PC-3 (cell line): ENCODE data around the gene MON1A.

DNA sequence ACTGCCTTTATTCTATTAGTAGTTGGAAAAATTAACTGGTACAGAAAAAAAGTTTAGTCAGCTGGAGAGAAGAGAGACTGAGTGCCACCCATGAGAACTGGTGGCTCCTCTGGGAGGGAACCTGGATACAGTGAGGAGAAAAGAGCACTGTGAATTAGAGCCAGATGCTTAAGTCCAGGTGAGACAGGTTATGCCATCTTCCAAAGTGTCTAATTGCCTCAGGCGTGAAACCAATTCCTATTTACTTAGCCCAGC, 927 bp upstream of the GPX1 start:
- RAMPAGE, long total RNA = no peak

GRCh38 chr3:49413157-49413801, 1.1 kb downstream of the TCTA start:
- RAMPAGE, long total RNA = no peak

DNA sequence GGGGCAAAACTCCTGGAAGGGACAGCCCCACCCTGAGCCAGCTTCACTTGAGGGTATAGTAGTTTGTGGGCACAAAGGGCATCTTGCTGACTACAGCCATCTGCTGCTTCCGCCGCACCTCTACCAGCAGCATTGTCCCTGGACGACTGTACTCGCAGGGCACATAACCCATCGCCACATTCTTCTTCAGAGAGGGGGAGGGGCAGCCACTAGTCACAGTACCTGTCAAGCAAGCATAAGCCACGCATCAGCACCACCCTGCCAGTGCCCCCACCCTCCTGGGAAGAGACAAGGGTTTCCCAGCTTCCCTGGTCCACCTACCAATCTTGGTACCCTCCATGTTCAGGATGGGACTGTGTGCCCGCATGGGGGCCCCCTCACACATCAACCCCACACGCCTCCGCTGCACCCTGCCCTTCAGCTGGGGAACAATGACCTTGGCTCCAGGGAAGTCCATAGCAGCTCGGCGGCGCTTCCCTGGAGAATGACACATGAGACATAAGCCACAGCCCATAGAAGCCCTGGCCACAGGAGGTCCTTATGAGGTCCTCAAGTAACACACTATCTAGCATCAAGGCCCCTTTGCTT, 4.7 kb downstream of the AMT start:
- RAMPAGE, long total RNA = no peak

DNA sequence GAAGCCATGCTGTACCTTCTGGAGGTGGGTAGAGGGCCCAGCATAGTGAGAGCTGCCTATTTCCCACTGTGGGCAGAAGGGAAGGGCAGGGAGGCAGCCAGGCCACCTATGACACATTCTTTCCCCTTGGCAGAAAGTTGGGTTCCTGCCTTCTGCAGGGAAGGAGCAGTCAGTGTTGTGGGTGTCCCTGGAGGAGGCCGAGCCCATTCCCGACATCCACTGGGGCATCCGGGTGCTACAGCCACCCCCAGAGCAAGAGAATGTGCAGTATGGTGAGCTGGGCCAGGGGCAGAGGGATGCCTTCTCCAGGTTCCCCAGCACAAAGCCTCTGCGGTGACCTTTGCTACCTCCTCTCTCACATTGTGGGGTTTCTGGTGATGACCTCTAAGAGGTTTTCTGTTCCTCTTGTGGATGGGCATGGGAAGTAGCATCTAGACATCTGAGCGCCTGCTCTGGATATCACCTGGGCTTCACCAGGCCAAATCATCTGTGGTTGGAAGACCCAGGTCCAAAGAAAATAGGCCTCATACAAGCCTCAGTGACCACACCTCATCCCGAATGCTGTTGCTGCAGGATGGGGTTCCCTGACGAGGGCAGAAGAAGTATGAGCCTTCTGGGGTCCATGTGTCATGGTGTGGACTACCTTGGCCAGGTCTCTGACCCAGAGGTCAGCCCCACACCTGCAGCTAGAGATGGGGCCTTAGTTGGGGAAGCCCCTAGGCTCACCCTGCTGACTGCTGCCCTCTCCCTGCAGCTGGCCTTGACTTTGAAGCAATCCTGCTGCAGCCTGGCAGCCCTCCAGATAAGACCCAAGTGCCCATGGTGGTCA, 7.0 kb downstream of the APEH start:
- RAMPAGE, long total RNA = no peak

GRCh38 chr3:49685953-49686293, 3.4 kb downstream of the MST1 start:
- RAMPAGE, long total RNA = no peak

- RAMPAGE, long total RNA = no peak
Measured at GRCh38 chr3:49807257-49808150, 4.4 kb downstream of the INKA1 start.

GRCh38 chr3:49813069-49813618, 609 bp downstream of the UBA7 start:
- RAMPAGE, long total RNA = no peak

GRCh38 chr3:49898942-49899305, 4.7 kb downstream of the MST1R start:
- RAMPAGE, long total RNA = no peak

DNA sequence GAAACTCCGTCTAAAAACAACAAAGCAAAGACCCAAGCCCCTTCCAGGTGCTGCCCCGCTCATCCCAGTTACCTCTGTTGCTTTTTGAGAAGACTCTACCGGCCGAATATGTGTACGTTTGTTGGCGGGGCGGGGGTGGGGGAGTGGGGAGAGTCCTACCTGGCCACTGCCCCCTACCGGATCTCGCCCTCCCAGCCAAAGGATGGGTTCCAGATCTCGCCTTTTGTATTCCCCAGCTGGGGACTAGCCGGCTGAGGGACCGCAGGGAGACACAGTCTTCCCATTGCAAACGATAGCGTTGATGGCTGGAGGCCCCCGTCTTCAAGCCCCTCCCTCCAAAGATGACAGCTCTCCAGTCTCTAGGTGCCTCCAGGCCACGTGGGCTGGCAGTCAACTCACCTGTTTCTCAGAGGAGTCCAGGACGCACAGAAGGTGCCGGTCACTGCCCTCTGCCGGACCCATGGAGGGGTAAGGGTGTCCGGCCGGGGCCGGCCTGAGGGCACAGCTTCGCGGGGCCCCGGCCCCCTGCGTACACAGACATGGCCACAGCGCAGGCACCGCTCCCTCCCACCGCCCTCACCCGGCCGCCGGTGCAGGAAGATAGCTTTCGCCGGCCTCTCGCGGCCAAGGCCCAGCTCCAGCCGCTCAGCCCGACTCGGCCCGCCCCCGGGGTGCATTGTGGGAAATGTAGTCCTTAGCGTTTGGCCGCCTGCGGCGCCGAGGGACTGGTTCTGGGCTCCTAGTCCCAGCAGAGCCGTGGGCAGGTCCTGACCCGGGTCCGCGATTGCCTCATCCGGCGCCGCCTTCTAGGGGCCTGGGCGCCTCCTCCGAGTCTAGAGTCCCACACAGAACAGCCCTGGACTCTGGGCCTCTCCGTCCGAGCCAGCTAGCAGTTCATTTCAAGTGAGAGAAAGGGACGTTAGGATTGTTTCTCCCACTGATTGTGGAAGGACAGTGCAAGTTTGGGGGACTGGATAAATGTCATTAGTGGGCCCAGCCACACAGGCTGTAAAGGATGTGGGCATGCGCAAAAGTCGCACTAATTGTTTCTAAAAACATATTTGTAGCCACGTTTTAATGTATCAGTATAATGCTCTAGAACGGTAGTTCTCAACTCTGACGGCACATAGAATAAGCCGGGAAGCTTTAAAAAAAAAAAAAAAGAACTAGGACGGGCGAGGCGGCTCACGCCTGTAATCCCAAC, at the start of gene MON1A:
TSS of gene MON1A (minus strand) at position 602 of the 1,204 bp plus-strand sequence.
- RAMPAGE, long total RNA = no peak

- RAMPAGE, long total RNA = no peak
Measured at GRCh38 chr3:50028801-50029352, 59.8 kb upstream of the RBM5 start.

GRCh38 chr3:50029777-50030245, 58.9 kb upstream of the RBM5 start:
- RAMPAGE, long total RNA = no peak

DNA sequence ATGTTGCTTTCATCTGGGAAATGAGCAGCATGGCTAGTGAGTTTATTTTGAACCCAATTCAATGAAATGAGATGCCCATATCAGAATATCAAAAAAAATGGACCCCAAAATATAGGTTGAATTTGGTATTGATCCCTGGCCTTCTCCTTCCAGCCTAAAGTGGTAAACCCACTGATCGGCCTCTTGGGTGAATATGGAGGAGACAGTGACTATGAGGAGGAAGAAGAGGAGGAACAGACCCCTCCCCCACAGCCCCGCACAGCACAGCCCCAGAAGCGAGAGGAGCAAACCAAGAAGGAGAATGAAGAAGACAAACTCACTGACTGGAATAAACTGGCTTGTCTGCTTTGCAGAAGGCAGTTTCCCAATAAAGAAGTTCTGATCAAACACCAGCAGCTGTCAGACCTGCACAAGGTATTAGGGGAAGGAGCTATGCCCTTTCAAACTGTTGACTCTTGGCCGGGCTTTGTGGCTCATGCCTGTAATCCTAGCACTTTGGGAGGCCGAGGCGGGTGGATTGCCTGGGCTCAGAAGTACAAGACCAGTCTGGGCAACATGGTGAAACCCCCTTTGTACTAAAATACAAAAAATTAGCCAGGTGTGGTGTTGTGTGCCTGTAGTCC, 22.5 kb upstream of the RBM5 start:
- RAMPAGE, long total RNA = no peak

GRCh38 chr3:50125840-50126812, 29.0 kb upstream of the SEMA3F start:
- RAMPAGE, long total RNA = no peak

- RAMPAGE, long total RNA = no peak
Measured at GRCh38 chr3:50157743-50158572, 2.8 kb downstream of the SEMA3F start.

DNA sequence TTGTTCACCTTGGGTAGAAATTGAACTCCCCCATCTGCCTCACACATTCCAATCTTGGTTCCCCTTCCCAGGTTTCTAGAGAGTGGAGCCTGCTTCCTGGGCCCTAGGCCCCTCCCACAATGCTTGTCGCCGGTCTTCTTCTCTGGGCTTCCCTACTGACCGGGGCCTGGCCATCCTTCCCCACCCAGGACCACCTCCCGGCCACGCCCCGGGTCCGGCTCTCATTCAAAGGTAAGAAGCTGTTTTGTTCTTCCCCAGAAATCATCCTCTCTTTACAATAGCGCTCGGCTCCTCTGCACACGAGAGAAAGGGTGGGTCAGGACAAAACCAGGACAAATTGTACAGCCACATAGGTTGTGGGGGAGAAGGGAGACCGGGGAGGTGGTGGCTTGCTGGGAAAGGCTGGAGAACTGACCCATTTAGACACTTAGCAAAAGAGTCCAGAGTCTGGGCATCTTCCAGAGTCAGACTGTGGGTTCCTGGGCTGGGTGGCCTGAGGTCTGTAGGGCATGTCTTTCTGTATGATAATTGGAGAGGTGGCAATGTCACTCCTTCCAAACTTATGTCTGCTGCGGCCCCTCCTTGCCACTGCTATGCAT, 4.5 kb downstream of the SEMA3F start:
- RAMPAGE, long total RNA = no peak

DNA sequence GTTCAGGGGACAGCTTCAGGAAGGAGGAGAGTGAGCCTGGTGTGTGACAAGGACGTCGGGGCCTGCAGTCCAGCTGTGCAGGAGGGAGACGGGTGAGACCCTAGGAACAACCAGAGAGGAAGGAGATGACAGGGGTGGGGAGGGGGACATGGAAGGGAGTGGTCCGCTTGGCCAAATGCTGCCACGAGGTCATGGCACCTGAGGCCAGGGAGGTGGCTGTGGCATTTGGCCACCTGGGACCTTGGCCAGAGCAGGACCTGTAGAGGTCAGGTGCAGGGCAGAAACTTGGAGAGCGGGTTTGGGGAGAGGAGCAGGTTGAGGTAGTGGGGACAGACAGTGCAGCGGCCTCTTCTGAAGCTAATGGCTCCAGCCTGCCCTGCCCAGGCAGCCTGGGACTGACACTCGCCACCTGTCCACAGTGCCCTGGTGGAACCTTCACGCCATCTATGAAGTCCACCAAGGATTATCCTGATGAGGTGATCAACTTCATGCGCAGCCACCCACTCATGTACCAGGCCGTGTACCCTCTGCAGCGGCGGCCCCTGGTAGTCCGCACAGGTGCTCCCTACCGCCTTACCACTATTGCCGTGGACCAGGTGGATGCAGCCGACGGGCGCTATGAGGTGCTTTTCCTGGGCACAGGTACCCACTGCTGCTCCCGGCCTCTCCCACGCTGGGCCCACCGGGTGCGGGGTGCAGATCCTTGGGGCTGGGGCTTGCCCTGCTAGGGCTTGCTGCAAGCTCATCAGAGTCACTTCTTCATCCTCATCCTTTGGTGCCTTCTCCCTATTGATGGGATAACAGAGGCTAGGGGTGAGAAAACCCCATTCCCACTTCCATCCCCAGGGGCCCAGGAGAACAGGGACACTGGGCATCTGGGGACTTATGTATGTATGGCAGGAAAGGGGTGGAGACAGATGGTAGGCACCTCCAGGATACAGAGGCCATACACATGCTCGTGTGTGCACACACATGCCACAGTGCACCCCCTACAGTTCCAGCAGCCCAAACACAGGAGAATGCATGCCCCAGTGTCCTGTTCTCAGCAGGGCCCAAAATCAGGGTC, 6.9 kb upstream of the GNAT1 start:
- RAMPAGE, long total RNA = no peak

DNA sequence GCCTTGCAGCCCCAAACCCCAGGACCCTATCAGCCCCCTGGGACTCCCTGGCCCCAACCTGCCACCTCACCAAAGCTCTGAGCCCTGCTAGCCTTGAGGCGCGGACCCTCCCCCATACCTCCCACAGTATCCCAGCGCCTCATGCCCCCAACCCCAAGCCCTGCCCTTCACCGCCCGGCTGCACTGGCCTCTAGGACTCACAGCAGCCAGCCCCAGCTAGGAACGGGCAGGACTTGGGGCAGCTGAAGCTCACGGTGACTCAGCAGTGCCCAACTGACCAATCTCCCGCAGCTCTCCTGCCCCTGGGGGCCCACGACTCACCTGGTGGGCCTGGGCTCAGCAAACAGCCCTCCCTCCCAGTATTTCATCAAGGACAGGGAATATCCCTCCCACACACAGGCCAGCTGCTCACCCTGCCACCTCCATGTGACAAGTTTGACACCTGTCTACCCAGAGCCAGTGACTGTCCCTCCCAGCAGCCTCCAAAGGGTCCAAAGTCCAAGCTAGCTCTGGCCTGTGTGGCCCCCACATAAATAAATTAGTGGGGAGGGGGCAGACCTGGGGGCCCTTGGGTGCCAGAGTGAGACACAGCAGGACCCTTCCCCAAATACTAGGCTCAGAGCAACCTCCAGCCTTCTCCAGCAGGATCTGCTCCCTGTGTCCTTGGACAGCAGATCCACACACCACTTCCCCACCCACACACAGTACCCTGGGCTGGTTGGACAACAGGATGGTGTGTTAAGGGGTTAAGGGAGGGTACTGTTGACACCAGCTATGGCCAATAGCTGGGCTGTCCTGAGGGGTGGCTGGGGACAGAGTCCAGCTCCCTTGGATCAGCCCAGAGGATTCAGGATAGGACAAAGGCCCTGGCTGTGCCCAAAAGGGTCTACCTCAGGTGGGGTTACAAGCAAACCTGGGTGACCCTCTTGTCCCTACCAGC, 4.2 kb downstream of the GNAT1 start:
- RAMPAGE, long total RNA = no peak

DNA sequence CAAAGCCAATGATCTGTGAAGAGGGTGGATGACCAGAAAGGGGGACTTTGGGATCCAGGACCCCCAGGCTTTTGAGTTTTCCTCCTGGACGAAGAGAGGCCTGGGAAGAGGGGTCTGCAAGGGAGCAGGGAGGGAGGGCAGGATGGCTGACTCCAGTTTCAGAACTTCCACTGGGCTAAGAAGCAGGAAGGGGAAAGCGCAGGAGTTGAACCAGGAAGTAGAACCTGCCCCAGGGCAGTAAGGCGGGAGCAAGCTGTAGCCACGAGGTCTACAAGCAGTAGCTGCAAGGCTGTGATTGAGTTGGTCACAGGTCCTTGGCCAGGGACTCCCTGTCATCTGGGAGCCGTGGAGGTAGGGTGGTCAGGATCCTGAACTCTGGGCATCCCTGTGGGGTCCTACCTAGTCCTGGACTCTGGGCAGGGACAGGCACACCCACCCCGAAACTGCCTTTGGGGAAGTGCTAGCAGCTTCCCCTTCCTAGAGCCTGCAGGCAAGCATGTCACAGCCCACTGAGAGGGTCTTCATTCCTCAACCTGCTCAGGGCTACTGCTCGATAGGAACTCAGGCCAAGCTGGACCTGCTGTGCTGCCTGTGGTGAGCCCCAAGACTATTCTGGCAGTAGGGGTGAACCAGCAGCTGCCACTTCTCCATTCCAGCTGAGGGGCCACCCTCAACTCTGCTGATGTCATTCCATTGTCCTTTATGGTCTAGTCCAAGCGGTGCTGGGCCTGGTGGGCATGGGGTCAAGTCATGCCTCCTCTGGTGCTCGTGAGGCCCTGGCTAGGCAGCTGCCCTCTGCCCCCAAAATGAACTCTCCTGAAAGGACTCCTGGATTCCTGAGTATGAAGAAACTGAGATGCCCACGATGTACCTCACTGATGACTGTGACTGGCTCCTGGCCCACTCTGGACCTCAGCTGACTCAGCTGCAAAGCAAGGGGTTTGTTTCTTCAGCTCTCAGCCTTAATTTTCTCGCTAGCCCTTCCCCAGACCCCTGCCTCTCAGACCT, 5.6 kb upstream of the GNAI2 start:
- RAMPAGE, long total RNA = no peak

DNA sequence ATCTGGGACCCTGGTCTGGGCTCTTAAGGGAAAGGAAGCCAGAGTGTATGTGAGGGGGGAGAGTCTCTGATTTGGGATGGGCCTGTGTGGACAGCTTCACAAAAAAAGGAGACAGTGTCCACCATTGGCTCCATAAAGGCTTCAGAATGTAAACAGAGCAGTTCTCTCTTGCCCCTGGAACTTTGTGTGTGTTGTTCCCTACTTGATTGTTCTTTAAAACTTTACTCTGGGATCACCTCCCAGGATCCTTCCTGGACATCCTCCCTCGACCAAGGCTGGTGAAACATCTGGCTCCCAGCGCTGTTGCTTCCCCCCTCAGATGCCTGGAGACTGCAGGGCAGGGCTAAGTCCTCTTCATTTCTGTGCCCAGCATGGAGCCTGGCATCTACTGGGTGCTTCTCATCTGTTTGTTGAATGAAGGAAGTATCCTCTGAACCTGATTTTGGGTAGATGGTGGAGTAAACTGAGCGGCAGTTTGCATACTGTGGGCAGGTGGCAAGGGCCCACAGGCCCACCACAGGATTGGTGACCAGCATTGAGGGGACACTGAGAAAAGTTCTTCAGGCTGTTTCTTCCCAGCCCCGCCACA, 3.2 kb downstream of the GNAI2 start:
- RAMPAGE, long total RNA = no peak

DNA sequence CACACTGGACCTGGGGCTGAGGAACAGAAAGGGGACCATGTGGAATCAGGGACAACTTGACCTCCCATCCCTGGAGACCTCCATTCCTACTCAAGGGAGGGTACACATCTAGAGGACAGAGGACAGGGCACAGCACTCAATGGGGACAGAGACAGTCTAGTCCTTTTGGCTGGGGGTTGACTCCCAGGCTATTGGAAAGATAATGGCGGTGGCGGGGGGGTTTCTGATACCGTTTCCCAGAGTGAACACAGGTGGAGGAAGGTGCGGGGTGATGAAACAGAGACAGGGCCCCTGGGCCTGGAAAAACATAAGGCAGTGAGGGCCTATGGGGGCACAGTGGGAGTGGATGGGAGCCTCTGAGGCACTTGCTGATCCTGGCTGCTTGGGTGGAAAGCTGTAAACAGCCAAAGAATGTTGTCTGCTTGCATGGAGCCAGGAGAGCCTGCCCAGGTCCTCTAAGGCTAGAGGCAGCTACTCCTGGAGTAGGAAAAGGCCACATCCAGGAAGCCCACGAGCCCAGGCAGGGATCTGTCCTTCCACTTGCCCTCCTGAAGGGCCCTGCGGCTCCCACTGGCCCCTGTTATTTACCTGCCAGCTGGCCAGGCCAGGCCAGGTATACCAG, 3.0 kb upstream of the SEMA3B start:
- RAMPAGE, long total RNA = no peak